Measurements from ENCODE around the genes CERS2 and SEMA6C.

- PRO-cap, 3 experiments = no peak in any of the 3 experiments
- RAMPAGE, long total RNA, 4 experiments = no peak in any of the 4 experiments
- RRBS = no CpG with 5 or more reads among the region's 2 CpGs
These were observed 15.6 kb downstream of the PLEKHO1 start for GRCh38 chr1:150165314-150165678.

DNA sequence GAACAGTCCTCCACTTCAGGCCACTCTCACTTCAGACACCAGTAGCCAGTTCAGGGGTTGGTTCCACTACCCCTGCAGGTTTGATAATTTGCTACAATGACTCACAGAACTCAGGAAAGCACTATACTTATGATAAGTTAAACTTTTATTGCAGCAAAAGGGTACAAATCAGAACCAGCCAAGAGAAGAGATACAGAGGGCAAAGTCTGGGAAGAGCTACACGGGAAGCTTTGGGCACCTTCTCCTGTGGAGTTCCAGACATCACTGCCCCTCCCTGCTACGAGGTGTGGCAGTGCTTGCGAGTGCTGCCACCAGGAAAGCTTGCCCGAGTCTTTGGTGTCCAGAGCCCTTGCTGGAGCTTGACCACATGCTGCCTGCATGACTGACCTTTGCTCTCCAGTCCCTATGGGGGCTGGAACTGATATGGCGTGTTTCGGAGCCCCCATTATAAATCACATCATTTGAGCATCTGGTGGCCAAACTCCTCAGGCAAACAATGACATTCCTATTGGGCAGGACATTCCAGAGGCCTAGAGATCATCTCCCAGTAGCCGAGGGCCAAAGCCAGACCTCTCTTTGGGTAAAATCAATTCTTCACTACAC is 23.4 kb downstream of the PLEKHO1 start:
- PRO-cap, 3 experiments = no peak in any of the 3 experiments
- RAMPAGE, long total RNA, 4 experiments = no peak in any of the 4 experiments
- RRBS = no CpG with 5 or more reads among the region's 7 CpGs

DNA sequence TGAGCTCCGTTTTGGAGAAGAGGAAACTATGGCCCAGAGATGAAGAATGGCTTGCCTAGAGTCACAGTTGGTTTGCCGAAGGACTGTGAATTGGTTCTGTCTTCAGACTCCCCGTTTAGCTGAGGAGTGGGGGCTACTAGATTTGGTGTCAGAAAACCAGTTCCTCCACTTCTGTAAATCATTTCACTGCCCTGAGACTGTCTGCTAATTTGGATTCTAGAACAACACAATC is 2.2 kb downstream of the ANP32E start:
- PRO-cap, 3 experiments = peak in 1 of 3 experiments; most common plus-strand start position 64 of the sequence (in 1); most common minus-strand start position 180 of the sequence (in 1)
- RAMPAGE, long total RNA, 4 experiments = no peak in any of the 4 experiments
- RRBS = no CpG with 5 or more reads among the region's 3 CpGs

- PRO-cap, 3 experiments = peak in 3 of 3 experiments; most common plus-strand start chr1:150281814 (in 2); most common minus-strand start chr1:150281891 (in 3)
- RAMPAGE, long total RNA, 4 experiments = start-site peak on the minus strand in 3 of 4 experiments, at chr1:150282101-150282322 at its widest, 15 to 239 reads per replicate
- RRBS = no CpG with 5 or more reads among the region's 43 CpGs
These were observed 555 bp upstream of the CIART start for GRCh38 chr1:150281565-150282433.

DNA sequence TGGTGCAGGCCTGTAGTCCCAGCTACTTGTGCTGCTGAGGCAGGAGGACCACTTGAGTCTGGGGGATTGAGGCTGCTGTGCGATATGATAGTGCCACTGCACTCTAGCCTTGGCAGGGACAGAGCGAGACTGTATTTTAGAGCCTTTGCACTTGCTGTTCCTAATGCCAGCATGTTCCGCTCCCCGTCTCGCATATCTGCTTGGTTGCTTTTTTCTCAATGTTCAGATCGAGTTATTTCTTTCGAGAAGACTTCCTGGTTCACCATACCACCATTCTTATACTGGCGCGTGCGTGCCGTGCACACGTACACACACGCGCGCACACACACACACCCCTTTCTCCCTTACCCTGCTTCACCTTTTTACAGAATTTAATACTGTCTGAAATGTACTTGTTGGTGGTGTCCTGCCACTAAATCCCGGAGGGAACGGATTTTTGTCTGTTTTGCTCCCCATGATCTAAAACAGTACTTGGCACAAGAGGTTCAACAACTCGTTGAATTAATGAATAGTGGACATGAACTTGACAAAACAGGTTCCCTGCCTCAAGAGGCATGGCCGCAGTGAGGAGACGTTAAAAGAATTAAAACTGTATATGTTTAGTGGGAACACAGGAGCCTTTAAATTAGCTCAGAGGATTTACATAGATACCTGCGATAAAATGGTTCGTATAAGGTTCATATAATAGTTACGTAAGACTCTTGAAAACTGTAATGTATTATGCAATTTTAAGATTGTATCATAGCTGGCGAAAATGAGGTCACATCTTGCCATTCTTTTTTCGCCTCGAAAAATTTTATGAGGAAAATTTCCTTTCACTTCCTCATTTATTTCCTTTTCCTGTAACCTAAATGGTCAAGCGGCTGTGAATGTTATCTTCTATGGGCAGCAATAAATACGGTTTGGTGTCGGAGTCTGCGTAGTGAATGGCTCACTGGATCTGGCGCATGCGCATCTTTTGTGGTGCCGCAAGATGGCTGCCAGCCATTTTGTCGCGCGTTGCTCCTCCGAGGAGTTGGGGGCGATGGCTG is 897 bp upstream of the RPRD2 start:
- PRO-cap, 3 experiments = peak in 3 of 3 experiments; most common plus-strand start position 964 of the sequence (in 3); most common minus-strand start position 928 of the sequence (in 2)
- RAMPAGE, long total RNA, 4 experiments = no peak in any of the 4 experiments
- RRBS = no CpG with 5 or more reads among the region's 38 CpGs

DNA sequence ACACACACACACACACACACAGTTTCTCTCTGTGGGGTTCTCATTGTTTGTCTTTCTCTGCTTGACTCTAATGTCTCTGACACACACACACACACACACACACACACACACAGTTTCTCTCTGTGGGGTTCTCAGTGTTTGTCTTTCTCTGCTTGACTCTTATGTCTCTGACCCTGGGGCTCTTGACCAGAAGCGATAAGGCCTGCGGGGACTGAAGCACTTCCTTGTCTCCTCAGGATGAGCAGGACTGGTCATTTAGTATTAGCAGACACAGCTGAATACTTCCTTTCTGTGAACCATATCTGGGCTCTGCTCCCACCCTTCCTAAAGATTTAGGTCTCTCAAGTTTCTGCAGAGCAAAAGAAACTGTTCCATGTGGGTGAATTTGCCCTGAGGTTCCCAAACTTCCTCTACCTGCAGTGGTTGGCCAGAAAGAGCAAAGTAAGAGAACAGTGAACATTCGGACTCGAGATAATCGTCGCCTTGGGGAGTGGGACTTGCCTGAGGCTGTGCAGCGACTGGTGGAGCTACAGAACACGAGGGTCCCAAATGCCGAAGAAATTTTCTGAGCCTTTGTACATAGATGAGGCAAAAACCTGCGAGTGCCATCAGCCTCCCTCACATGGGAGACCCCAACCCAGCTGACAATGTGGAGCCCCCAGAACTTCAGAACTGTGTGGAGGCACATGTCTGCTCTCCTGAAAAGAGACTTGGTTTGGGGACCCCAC is 1.2 kb upstream of the ECM1 start:
- PRO-cap, 3 experiments = no peak in any of the 3 experiments
- RAMPAGE, long total RNA, 4 experiments = no peak in any of the 4 experiments
- RRBS = no CpG with 5 or more reads among the region's 10 CpGs

GRCh38 chr1:150549511-150550069 is 382 bp downstream of the ADAMTSL4 start:
- PRO-cap, 3 experiments = peak in 1 of 3 experiments; most common plus-strand start chr1:150549774 (in 1); most common minus-strand start chr1:150549731 (in 1)
- RAMPAGE, long total RNA, 4 experiments = no peak in any of the 4 experiments
- RRBS = 5% methylated on average over 26 of the region's 40 CpGs

GRCh38 chr1:150555754-150556550 is 6.7 kb downstream of the ADAMTSL4 start:
- PRO-cap, 3 experiments = no peak in any of the 3 experiments
- RAMPAGE, long total RNA, 4 experiments = no peak in any of the 4 experiments
- RRBS = 87% methylated on average over 3 of the region's 19 CpGs

DNA sequence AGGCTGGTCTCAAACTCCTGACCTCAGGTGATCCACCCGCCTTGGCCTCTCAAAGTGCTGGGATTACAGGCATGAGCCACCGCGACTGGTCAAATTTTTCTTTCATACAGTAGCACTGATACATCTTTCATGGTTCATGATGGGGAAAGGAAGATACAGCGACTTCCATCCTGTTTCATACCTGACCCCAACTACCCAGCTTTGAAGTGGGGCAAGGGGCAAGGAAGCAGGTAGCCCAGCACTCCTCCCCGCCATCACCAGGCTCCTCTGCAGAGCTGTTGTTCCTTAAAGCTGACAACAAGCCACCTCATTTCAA is 12.3 kb downstream of the MCL1 start:
- PRO-cap, 3 experiments = peak in 2 of 3 experiments; most common minus-strand start position 269 of the sequence (in 2)
- RAMPAGE, long total RNA, 4 experiments = no peak in any of the 4 experiments
- RRBS = no CpG with 5 or more reads among the region's 5 CpGs

DNA sequence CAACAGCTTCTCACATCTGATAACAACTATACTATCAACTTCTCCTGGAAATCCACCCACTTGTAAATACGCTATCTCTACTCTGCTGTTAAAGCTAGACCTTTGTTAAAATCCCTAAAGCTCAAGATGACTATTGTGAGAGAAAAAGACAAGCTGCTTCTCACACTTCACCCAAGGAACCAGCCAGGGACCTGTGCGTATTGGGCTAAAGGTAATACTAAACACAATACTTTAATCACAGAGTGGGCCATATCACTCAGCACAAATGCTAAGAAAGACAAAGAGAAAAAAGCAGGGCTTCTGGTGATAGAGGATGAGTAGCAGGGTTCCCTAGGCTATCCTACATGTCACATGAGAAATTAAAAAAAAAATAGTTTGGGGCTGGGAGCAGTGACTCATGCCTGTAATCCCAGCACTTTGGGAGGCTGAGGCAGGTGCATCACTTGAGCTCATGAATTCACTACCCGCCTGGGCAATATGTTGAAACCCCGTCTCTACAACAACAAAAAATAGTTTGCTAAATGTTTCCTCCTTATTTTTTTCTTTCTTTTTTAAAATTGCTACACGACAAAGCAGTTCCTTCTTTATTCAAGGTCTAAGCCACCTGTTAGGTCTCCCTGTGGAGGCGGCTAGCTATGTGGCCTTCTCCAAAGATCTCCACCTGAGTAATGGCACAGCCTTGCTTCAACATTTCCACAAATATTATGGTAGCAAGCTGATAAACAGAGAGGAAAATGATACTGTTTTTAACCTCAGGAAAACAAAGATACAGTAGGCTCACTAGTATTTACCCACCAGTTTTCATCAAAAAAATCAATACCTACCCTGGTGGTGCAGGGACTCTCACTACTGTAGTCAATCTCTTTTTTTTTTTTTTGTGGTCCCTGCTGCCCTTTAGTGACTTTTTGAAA is 1.5 kb downstream of the ENSA start:
- PRO-cap, 3 experiments = no peak in any of the 3 experiments
- RAMPAGE, long total RNA, 4 experiments = no peak in any of the 4 experiments
- RRBS = no CpG with 5 or more reads among the region's 6 CpGs

- PRO-cap, 3 experiments = no peak in any of the 3 experiments
- RAMPAGE, long total RNA, 4 experiments = no peak in any of the 4 experiments
- RRBS = no CpG with 5 or more reads among the region's 4 CpGs
These were observed 1.6 kb upstream of the CTSK start for GRCh38 chr1:150809660-150810067.

- PRO-cap, 3 experiments = no peak in any of the 3 experiments
- RAMPAGE, long total RNA, 4 experiments = no peak in any of the 4 experiments
- RRBS = no CpG with 5 or more reads among the region's 4 CpGs
These were observed 1.5 kb downstream of the SETDB1 start for GRCh38 chr1:150927673-150927980.

DNA sequence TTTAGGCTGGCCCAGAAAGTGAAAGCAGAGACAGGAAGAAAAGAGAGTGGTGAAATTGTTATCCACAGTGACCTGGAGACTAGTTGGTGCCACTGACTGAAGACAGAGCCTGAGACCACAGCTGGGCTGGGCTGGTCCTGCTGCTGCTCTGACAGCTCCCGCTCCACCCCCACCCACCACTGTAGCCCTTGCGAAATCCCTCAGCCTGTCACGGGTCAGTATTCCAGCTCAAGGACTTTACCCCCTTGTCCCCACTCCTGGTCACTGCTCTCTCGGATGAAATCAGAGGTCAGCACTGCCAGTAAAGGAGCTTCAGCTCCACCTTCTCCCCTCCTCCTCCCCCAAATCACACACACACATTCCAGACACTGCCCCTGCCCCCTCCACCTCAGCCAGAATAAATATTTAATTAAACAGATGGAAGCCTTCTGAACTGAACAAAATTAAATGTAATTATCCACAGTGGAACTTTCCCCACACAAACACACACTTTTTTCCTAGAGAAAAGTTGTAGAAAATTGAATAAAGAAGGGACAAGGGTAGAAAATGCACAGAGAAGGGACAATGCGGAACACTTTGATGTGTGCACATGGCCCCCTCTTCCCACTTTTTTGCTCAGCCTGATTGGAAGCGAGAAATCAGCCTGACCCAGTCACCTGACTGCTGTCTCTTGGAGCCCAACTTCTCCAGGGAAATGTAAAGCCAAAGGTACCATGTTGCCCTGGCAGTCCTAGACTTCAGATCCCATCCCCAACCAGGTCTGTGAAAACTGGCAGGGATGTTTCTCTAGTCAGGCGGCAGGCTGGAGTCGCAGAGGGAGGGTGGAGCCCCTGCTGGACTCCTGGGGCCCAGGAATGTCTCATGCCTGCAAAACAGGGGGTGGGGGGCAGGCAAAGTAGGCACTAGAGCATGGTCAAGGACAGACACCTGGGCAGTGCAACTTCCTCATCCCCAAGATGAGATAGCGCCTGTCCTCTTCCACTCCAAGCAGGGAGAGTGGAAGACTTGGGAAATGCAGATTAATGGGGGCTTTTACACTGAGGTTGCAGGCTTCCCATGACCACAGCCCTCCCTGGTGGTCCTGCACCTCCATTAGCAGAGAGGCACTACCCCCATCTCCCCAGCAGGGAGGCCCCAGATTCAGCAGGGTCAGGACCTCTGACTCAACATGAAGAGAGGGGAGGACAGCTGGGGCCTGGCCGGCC is 3.0 kb downstream of the CERS2 start:
- PRO-cap, 3 experiments = peak in 3 of 3 experiments; most common plus-strand start position 285 of the sequence (in 3); most common minus-strand start position 150 of the sequence (in 3)
- RAMPAGE, long total RNA, 4 experiments = no peak in any of the 4 experiments
- RRBS = no CpG with 5 or more reads among the region's 10 CpGs

DNA sequence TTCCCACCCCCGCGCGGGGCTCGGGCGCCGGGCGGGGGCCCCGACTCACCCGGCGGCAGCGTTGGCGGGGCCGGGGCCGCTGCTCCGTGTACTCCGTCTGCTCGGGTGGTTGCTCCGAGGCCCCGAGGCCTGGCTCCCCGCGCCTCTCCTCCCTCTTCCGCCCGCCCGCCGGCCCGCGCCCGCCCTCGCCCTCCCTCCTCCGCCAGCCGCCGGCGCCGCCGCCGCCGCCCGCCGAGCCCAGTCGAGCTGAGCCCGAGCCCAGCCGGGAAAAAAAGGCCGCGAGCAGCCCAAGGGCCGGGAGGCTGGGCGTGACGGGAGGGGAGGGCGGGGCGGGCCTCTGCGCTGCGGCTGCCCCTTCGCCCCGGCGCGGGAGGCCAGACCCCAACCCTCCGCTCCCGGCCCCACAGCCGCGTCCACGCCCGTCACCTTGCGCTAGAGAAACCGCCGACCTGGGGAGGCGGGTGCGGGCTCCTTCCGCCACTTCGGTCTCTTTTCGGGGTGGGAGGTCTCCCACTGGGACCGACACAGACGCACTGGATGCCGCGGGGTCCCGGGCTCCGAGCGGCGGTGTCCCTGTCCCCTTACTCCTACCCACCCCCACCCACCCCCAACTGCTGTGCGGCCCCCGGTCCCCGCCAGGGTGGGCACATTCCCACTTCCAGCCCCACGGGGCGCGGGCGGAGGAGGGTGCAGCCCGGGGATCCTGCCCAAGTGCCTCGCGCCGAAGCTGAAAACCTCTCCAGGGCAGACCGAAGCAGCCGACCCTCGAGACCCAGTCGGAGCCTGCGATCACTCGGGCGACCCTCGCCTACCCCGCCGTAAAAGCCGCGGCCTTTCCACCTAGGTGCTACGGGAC is at the start of gene CERS2:
CERS2 (minus strand) TSS at position 266 of the 856 bp plus-strand sequence.
- PRO-cap, 3 experiments = peak in 3 of 3 experiments; most common plus-strand start position 384 of the sequence (in 3); most common minus-strand start position 131 of the sequence (in 2)
- RAMPAGE, long total RNA, 4 experiments = start-site peak on the minus strand in 4 of 4 experiments, centred at positions 140 to 154 of the sequence, 1,671 to 3,535 reads per replicate
- RRBS = 2% methylated on average over 48 of the region's 101 CpGs

DNA sequence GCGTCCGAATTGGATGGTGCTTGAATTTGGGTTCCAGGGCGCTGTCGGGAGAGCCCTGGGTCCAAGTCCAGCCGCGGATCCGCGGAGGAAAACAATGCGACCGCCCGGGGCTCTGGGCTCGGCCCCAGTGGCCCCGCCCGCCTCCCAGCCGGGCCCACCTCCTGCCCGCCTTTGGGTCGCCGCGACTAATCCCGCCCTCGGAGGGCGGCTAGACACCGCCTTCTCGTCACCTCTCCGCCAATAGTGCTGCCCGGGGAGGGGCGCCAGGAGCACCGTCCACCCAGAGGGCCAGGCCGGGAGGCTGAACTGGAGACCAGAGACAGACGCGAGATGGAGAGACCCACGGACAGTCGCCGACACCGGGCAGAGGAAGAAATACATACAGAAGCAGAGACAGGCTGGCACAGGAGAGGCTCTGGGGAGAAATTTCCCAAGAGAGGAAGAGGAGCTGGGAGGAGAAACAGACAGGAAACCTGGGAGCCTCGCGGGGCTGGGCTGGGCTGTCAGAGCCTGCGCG is at the start of gene SEMA6C:
SEMA6C (minus strand) TSS at position 96 of the 517 bp plus-strand sequence.
- PRO-cap, 3 experiments = peak in 3 of 3 experiments; most common plus-strand start position 322 of the sequence (in 3); most common minus-strand start position 93 of the sequence (in 3)
- RAMPAGE, long total RNA, 4 experiments = start-site peak on the minus strand in 2 of 4 experiments, centred at positions 110 to 113 of the sequence, 6 to 61 reads per replicate
- RRBS = 1% methylated on average over 21 of the region's 39 CpGs

- PRO-cap, 3 experiments = peak in 3 of 3 experiments; most common minus-strand start chr1:151198389 (in 2)
- RAMPAGE, long total RNA, 4 experiments = no peak in any of the 4 experiments
- RRBS = no CpG with 5 or more reads among the region's 19 CpGs
These were observed 213 bp upstream of the PIP5K1A start for GRCh38 chr1:151198194-151198484.

- PRO-cap, 3 experiments = no peak in any of the 3 experiments
- RAMPAGE, long total RNA, 4 experiments = no peak in any of the 4 experiments
- RRBS = no CpG with 5 or more reads among the region's 5 CpGs
These were observed 2.9 kb upstream of the PSMD4 start for GRCh38 chr1:151251656-151252054.

DNA sequence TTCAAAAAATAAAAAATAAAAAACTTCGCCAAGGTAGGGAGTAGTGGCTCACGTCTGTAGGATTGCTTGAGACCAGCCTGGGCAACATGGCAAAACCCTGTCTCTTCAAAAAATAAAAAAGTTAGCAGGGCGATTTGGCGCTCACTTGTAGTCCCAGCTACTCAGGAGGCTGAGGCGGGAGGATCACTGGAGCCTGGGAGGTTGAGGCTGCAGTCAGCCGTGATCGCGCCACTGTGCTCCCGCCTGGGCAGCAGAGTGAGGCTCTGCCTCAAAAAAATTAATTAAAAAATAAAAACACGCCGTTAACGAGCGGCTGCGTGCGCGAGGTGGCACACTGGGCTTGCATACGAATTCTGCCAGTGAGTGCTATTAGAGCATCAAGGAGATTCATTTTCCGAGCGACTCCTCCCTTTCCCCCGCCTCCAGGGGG is 1.2 kb upstream of the ZNF687 start:
- PRO-cap, 3 experiments = peak in 3 of 3 experiments; most common minus-strand start position 355 of the sequence (in 2)
- RAMPAGE, long total RNA, 4 experiments = no peak in any of the 4 experiments
- RRBS = no CpG with 5 or more reads among the region's 20 CpGs

DNA sequence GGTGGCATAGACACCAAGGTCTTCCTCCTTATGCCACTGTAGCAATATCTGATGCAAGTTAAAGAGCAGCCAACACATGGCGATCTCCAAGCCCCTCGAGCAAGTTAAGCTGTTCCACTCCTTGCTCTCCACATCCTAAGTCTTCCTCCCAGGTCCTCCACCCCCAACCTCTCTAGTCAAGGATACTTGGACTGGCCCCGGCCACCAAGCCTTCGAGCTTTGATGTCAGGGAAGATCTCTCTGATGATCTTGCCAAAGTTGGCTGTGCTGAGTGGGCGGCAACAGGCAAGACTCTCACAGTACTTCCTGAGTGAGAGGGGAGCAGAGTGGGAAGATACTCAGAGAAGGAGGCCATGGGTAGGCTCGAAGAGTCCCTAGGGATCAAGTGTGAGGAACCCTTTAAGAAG is 2.8 kb downstream of the RFX5 start:
- PRO-cap, 3 experiments = no peak in any of the 3 experiments
- RAMPAGE, long total RNA, 4 experiments = no peak in any of the 4 experiments
- RRBS = no CpG with 5 or more reads among the region's 6 CpGs

- PRO-cap, 3 experiments = no peak in any of the 3 experiments
- RAMPAGE, long total RNA, 4 experiments = no peak in any of the 4 experiments
- RRBS = no CpG with 5 or more reads among the region's 3 CpGs
These were observed 740 bp downstream of the PSMB4 start for GRCh38 chr1:151400234-151400391.

All from adrenal gland (tissue), 7 donors.